Colonic mucosa (tissue), 1 donor: ENCODE measurements around the genes EDEM2 and PHF20.

DNA sequence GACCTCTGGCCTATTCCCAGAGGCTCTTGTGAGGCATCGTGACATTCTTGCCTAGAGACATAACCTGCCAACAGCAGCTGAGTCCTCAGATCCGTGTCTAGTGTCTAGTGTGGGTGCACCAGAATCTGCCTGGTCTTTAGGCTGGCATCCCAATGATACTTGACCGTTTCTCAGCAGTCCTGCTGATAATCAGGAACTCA is 20.1 kb downstream of the TP53INP2 start:
- PRO-cap: no peak

DNA sequence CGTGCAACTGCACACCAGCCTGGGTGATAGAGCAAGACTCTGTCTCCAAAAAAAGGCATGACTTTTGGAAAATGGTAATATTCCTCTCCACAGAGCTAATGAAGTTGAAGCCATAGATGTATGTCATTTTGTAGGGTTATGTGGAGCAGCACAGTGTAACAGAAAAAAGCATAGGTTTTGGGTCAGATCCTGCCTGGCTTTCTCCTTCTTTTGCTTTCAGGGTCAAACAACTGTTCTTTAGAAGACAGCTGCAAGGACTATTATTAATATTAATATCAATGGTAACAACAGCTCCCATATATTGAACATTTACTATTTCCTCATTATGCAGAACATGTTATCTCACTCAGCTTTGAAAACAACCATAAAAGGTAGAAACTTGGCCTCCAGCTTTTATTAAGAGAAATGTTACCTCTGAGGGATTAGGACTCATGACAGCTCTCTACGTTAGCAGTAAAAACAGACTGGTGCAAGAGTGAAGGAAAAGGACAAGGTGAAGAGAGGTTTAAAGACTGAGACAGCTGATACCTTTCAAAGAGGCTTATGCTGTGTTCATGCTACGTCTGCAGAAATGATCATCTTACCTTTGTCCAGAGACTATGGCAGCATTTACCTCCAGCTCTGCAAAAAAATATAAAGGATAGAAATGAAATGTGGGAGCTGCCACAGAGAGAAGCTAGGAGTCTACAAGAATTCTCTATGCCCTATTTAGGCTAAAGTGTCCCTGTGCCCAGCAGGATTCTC is 28.0 kb downstream of the TP53INP2 start:
- PRO-cap: no peak

GRCh38 chr20:34742781-34743561 is 38.8 kb downstream of the TP53INP2 start:
- PRO-cap: no peak

- PRO-cap: no peak
Observed at GRCh38 chr20:34750033-34750688, 46.0 kb downstream of the TP53INP2 start.

- PRO-cap: no peak
Observed at GRCh38 chr20:34907728-34908354, 31.4 kb downstream of the ACSS2 start.

DNA sequence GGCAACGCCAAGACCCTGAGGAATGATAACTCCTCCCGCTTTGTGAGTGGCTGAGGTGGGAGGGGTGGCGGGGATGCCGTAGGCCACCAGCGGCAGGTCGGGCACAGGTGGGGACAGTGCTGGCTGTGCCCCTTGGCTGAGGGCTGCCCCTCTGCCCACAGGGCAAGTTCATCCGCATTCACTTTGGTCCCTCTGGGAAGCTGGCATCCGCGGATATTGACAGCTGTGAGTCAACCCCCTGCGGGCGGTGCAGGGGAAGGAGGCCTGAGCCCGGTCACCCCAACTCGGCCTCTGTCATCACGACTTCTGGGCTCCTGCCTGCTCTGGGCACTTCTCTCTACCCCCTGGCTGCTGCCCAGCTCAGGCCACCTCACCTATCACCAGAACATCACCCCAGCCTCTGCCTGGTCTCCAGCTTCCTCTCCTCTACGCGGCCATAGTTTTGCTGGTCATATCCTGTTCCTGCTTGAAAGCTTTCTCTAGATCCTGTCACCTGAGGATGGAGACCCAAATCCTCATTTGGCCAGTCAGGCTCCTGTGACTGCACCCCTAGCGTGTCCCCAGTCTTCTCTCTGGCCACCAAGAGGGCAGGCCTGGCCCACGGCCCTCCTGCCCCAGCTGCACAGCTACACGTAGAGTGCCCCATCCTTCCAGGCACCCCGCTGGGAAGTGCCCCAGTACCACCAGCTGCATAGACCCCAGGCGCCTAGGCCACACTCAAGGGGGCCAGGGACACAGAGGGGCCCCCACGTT is 29.4 kb downstream of the MYH7B start:
- PRO-cap: no peak

- PRO-cap: no peak
Observed at GRCh38 chr20:35024168-35024831, 68.3 kb downstream of the TRPC4AP start.

GRCh38 chr20:35117849-35118402 is 25.3 kb upstream of the TRPC4AP start:
- PRO-cap: no peak

DNA sequence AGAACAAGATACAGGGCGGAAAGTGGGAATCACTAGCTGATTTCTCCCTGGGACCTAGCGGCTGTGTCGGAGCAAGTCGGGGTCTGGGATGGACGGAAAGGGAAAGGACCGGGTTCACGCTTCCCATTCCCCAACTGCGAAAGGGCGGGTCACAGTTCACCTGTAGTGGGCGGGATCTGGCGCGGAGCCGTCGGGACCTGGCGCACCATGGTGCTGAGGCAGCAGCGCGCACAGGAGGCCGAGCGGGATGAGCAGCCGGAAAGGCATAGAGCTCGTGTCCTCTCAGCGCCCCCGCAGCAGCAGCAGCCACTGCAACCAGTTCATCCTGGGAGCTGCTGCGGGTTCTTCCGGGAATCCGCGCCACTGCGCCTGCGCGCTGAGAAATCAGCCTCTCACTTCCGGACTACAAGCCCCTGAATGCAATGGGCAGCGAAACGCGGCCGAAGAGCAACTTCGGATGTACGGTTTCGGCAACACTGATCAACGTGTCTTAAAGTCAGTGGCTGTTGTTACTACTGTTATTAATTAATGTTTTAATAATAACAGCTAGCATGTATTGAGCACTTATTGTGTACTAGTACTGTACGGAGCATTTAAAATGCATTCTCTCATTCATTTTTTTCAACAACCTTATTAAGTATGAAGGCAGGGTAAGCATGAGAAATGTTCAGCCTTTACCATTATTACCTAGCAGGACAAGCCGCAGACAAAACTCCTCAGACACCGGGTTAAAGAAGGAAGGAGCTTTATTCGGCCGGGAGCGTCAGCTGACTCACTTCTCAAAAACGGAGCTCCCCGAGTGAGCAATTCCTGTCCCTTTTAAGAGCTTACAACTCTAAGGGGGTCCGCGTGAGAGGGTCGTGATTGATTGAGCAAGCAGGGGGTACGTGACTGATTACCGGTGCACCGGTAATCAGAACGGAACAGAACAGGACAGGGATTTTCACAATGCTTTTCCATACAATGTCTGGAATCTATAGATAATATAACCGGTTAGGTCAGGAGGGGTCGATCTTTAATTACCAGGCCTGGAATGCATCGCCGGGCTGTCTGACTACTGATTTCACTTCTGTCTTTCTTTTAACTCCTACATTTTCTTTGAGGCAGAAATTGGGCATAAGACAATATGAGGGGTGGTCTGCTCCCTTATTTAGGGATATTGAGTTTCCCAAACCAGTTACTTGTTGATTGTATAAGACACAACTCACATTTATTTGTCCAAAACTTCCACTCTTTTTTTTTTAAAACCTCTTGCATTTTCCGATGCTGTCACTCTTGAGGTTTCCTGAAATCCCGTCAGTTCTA is at the start of gene EDEM2:
Gene EDEM2 (minus strand): TSS at position 345 of the 1,305 bp plus-strand sequence.
- PRO-cap: bidirectional peak, plus-strand start at position 450 of the sequence, minus-strand start at position 327 of the sequence

- PRO-cap: no peak
Observed at GRCh38 chr20:35250669-35251113, 24.2 kb downstream of the MMP24 start.

DNA sequence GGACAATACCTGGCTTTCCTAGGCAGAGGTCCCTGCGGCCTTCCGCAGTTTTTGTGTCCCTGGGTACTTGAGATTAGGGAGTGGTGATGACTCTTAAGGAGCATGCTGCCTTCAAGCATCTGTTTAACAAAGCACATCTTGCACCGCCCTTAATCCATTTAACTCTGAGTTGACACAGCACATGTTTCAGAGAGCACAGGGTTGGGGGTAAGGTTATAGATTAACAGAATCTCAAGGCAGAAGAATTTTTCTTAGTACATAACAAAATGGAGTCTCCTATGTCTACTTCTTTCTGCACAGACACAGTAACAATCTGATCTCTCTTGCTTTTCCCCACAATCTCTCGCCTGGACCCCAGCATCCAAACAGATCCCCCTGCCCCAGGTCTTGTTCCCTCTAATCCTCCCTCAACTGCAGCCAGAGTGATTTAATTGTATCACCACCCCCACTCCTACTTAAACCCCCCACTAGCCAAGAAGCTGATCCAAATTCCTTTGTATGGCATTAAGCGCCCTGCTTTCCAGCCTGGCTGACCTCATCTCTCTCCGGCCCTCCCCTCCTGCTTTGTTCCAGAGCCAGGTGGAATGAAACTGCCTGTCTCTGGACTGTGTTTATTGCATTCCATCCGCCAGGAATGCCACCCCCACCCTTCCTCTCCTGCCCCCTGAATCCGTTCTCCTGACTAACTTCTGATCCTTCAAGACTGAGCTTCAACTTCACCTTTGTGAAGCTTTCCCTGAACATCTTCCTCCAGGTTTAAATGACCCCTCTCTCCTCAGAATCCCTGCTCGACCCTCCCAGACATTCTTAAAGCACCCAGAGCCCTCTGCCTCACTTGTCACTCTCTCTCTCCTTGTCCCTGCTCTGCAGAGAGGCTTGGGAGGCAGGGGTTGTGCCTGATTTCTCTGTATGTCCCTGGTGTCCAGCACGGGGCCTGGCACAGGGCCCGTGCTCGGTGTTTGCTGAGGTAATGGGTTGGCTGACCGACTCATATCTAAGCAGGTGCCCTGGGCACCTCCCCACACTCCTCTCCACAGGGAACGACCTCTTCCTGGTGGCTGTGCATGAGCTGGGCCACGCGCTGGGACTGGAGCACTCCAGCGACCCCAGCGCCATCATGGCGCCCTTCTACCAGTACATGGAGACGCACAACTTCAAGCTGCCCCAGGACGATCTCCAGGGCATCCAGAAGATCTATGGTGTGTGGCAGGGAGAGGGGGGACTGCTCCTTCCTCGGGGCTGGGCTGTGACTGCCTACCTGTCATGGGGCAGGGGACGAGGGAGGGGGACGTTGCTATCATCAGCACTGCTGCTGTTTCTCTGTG is 14.7 kb downstream of the MMP24OS start:
- PRO-cap: no peak

DNA sequence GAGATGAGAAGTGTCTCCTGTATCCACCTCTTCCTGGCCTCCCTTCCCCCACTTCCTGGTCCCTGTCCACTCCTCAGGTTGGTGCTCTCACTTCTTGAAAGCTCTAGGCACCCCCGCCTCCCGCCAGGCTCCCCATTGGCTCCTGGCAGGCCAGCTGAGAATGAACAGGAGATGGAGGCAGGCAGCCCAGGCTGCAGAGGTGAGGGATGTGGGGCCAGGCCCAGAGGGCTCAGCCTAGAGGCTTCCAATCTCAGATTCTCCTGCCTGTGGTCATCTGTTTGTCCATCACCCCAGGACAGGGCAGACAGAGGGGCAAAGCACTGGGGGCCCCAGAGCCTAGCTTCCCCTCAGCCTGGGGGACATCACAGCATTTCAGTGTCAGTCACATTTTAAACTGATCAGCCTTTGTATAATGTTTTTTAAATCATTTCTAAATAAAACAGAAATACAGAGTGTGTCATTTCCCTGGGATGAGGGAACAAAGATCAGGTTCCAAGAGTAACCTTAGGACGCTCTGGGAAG is 1.3 kb downstream of the MMP24OS start:
- PRO-cap: no peak

- PRO-cap: unidirectional peak, plus-strand start at chr20:35283896; unidirectional peak, plus-strand start at chr20:35283930
Observed at GRCh38 chr20:35283423-35284109, 1.0 kb downstream of the EIF6 start.

GRCh38 chr20:35285146-35285528 is 565 bp upstream of the EIF6 start:
- PRO-cap: no peak

DNA sequence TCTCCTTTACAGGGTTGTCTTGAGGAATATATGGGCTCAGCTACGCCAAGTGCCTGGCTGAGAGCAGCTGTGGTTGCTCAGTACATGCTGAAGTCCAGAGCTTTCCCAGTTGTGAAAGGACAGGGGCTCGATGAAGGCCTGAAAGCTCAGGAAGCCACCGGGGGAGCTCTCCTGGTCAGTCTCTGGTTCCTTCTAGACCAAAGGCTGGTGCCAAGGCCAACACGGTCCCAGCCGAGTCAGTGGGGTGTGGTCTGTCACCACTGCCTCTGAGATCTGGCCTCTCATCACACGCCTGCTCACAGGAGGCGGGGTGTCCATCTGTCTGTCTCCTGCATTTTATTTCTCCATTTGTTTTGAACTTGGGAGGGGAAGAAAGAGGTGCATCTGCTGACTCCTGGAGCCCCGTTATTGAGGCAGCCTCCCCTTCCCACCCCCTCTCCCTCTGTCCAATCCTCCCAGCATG is 5.0 kb upstream of the FAM83C start:
- PRO-cap: unidirectional peak, minus-strand start at position 194 of the sequence

GRCh38 chr20:35326950-35327675 is 34.9 kb upstream of the FAM83C start:
- PRO-cap: bidirectional peak, plus-strand start at chr20:35327311, minus-strand start at chr20:35327131

GRCh38 chr20:35434730-35435092 is 3.3 kb downstream of the GDF5 start:
- PRO-cap: no peak

DNA sequence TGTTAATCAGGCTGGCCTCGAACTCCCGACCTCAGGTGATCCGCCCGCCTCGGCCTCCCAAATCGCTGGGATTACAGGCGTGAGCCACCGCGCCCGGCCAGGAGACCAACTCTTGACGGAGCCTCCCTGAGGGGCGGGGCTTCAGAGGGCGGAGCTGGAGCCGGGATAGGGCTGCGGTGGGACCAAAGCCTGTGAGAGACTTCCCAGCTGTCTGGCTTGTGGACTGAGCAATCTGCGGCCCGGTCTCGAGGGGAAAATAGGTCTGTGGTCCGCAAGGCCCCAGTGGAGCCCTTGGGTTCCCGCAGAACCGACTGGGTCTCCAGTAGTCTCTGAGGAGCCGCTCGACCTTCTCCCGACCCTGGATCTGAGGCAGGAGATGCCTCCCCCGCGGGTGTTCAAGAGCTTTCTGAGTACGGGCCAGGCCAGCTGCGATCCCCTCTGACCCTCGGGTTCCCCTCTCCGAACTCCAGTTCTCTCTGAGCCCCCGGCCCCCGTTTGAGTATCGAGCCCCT is 1.3 kb downstream of the SPAG4 start:
- PRO-cap: bidirectional peak, plus-strand start at position 194 of the sequence, minus-strand start at position 114 of the sequence

GRCh38 chr20:35700298-35701055 is 1.3 kb downstream of the ROMO1 start:
- PRO-cap: no peak

DNA sequence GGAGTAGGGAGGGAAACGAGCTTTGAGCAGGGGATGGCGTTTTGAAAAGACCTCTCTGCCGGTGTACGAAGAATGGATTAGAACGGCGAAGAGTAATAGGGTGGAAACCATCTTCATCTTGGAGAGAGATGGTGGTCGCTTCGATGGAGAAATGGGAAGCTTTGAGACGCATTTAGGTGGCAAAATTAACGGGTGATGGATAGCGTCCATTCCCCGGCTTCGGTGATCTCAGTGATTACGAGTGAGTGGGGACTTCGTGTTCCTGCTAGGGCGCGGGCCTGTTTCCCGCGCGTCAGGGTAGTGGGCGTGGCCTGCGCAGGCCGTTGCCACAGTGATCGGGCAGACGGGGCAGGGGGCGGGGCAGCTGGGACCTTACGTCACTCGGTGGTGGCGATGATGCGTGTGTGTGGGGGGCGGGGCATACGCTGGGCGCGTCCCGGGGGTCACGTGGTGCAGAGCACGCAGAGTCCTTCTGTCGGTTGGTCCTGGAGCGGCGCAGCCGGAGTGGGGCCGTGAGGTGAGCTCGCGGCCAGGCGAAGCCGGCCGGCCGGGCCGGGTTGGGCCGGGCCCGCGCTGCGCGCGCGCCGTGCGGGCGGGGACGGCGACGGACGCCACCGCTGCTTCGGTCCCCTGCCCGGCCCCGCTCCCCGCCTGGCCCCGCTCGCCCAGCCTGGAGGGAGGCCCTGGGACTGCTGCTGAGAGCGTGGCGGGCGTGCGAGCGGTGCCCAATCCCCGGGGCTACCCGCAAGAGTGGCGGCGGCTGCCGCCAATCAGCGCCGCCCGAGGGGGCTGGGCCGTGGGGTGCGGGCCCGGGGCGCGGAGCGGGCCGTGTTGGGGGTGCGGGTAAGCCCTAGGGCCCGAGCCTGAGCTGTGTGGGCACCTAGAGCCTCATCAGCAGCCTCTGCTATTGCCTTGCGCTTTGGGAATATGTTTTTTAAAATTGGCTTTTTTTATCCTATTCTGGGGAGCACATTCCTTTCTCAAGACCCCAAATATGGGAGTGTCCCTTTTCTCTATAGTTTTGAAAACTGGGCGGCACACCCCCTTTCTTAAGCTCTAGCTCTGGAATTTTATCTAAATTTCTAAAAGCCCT is at the start of gene PHF20:
Gene PHF20 (plus strand): TSS at position 453 of the 1,093 bp plus-strand sequence.
- PRO-cap: bidirectional peak, plus-strand start at position 475 of the sequence, minus-strand start at position 230 of the sequence; bidirectional peak, plus-strand start at position 819 of the sequence, minus-strand start at position 672 of the sequence